Neural progenitor cell (in vitro differentiated cells): ENCODE measurements around a stretch of chr10.

DNA sequence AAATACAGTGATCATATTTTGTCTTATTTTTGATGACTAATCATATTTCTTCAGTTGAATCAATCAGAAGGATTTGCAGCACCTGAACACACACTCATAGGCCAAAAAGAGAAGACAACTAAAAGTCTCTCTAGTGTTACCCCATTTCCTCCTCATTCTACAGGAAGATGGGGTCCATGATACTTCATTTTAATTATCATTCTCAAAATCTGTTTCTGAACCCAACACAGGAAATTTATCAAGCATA, 8.7 kb upstream of the ATAD1 start:
- RAMPAGE, long total RNA, result no peak

DNA sequence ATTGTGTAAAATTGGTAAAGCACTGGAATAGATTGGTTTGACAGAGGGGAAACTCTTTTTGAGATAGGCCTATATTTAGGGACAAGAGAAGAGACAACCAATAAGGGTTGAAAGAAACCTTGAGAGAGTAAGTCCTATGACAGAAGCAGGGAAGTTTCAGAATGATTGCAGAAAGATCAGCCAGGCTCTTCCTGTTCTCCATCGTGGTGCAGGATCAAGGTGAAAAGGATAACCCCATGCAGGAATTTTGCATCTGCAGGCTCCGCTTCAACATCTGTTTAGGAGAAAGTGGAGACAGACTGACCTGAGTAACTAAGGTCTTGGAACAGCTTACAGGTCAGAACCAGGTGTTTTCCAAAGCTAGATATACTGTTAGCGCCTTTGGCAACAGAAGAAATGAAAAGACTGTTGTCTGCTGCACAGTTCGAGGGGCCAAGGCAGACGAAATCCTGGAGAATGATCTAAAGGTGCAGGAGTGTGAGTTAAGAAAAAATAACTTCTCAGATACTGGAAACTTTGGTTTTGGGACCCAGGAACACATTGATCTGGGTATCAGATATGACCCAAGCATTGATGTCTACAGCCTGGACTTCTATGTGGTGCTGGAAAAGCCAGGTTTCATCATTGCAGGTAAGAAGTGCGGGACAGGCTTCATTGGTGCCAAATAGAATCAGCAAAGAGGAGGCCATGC, 82.0 kb downstream of the PTEN start:
- RAMPAGE, long total RNA, result no peak

GRCh38 chr10:88067591-88068307, 204.3 kb downstream of the PTEN start:
- RAMPAGE, long total RNA, result no peak

- RAMPAGE, long total RNA, result no peak
Measured at GRCh38 chr10:88255943-88256919, 326.9 kb downstream of the RNLS start.

GRCh38 chr10:88270842-88271244, 312.3 kb downstream of the RNLS start:
- RAMPAGE, long total RNA, result no peak

DNA sequence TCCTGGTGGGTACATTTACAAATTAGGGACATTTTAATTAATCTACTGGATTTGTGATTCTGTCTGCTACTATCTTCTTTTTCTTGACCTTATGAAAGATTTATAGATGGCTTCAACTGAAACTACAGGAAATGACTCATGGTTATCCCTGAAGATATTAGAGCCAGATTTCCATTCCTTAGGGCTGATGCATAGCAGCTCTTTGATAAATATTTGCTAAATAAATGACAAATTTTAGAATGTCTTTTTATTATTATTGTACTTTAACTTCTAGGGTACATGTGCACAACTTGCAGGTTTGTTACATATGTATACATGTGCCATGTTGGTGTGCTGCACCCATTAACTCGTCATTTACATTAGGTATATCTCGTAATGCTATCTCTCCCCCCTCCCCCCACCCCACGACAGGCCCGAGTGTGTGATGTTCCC, 2.6 kb downstream of the STAMBPL1 start:
- RAMPAGE, long total RNA, result no peak

DNA sequence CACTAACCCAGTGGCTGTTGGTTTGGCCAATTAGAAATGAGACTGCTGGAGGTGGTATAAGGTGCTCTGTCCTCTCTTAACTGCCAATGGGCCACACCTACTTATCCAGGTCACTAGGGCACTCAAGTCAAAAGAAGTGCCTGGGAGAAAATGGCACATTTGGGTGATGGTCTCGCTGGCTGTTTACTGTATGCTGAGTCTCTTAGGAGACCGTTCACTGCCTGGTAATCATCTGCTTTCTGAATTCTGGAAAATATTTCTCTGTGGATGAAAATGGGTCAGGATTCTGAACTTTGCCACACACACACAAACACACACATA, 16.4 kb downstream of the STAMBPL1 start:
- RAMPAGE, long total RNA, result no peak

DNA sequence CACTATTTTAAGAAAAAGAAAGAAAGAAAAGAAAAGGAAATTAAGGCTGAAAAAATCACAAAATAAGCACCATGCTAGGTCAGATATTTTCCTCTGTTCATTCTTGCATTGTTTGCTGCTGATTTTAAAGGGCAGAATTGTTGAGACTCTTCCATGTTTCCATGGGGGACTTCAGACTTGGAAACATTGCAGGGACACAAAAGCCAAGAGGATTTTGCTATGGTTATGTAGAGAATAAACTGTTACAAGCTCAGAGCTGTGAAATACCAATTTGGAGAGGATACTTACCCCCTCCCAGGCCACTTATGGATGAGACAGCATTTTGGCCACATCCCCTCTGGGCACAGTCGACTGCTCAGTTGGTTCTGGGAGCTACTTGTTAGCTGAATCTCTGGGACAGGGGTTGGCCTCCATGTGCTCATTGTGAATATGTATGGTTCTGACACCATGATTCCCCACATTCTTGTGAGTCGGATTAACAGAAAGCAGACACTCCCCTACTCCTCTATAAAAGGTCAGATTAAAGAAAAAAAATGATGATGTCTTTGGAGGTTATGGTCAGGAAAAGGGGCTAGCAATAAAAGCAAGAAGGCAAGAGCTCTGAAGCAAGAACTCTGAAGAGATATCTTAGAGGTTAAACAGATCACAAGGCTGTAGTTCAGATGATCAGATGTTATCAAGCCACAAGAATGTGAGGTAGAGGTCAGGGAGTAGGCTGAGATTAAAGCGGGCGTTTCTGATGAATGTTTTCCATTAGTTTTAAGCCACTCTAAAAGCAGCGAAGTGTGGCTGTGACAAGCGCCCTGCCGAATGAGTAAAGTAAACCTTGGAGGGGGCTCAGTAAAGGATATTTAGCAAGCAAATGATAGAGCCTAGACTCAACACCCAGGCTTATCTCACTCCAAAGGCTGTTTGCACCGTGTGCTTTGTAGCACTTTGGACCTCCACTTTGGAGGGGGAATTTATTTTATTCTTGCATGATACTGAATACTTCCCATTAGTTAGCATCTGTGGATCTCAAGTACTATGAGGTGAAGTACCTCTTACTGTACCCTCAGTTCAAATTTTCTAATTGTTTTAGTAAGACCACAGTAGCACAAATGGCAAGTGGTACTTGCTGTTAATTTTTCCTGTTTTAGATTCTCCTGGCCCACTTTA, 17.2 kb downstream of the STAMBPL1 start:
- RAMPAGE, long total RNA, result no peak

- RAMPAGE, long total RNA, result no peak
Measured at GRCh38 chr10:88903917-88904356, 23.9 kb downstream of the STAMBPL1 start.

- RAMPAGE, long total RNA, result no peak
Measured at GRCh38 chr10:88912260-88912792, 32.3 kb downstream of the STAMBPL1 start.

DNA sequence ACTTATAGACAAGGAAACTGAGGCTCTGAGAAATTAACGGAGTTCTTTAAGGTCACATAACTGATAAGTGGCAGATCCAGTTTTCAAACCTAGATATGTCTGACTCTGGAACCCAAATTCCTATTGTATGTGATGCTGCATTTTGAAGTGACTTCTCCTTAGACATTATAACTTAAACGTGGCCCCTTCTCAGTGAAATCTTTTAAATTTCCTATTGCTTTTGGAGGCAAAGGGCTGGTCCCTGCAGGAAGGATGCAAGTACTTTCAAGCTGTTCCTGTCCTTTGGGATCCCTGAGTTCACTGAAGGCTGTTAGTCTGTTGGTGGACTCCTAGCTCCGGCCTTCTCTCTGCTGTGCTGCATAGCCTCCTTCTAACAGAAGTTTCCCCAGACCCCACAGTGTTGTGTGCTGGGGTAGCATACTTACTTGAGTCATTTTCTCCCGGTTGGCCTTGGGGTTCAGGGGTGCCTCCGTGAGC, 9.2 kb downstream of the ACTA2 start:
- RAMPAGE, long total RNA, result no peak

DNA sequence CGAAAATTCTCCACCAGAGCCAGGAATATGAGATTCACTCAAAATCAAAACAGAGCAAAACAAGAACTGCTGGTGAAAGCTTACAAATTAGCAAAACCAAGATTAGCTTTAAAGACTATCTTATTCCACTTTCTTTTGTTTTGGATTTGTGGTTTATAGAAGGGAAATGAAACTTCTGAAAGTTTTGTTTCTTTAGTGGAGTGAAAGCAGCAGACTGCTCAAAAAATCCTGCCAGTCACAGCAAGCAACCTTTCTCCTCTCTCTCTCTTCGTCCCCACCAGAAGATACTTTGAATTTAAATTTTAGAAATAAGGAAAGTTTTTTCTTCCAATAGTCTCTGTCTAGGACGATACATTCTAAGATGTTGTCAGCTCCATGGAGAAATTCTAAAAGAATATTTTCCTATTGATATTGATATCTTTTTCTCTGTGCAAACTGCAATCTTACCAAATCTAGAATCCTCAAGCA, 7.7 kb downstream of the ACTA2 start:
- RAMPAGE, long total RNA, result no peak

- RAMPAGE, long total RNA, result no peak
Measured at GRCh38 chr10:88980675-88981284, 9.8 kb upstream of the FAS start.

DNA sequence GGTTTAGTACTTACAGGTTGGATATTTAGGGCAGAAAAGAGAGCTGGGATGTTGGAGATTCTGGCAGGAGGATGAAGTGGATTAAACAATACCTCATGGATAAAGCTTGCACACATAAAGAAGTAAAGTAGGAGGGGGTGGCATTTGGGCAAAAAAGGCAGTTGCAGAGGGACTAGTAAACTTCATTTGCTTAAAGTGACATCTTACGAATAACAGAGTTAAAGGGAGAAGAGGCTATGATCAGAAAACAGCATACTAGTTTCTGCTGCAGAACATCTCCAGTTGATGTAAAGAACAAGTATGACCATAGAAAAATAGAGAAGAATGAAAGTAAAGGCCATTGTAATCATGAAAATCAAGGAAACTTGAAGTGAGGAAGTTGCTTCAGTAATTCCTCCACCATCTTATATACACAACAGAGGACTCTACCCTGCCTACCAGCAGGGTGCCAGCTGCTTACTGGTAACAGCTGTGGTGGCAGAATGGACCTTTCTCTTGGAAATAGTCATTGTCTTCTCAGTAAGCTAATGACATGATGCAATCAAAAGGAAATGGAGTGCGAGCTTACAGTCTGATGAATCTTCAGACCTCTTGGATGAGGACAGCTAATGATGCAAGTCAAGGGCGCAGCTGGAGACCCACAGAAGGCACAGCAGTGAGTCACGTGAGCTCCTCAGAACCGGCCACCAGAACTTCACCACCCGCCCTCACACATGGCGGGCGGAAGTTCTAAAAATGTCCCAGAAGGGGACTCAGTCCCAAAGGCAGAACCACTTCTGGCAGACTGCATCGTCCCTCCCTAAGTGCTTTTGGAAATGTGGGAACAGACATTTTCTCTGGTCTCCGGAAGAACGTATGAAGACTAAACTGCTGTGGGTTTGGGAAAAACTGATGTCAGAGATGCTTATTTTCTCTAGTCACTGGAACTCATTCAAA, 96.1 kb downstream of the FAS start:
- RAMPAGE, long total RNA, result no peak

- RAMPAGE, long total RNA, result no peak
Measured at GRCh38 chr10:89248887-89249629, 2.5 kb downstream of the LIPA start.

DNA sequence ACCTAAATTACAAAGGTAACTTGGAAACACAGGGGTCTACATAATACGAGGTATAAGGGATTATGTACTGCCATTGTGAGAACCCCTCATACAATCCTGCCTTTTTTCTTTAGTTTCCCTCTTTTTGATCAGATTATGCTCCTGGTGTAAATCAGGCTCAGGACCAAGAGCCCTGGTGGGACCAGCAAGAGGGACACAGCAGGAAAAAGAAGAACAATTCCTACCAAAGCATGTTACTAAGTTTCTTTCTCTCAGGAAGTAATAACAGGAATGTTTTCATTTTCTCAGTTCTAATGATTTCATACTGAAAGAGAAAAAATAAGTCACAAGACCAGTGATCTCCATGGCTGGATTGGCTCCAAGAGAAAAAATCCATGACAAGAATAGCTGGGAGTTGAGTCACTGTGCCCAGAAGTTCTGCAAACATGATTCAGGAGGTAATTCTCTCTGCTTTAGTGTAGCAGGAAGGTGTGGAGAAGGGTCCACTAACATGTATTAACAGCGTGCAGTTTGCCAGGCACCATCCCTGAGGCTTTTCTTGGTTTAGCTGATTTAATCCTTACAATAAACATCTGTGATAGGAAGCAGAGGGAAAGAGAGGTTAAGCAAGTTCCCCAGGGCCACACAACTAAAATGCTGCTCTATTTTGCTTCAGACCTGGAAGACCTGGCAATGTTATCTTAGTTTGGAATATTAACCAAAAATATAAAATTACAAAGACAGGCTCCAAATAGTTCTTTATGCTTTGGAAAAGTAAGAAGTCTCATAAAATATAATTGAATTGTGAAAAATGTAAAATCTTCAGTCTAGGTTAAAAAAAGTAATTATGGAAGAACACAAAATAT, 23.7 kb upstream of the IFIT2 start:
- RAMPAGE, long total RNA, result no peak

DNA sequence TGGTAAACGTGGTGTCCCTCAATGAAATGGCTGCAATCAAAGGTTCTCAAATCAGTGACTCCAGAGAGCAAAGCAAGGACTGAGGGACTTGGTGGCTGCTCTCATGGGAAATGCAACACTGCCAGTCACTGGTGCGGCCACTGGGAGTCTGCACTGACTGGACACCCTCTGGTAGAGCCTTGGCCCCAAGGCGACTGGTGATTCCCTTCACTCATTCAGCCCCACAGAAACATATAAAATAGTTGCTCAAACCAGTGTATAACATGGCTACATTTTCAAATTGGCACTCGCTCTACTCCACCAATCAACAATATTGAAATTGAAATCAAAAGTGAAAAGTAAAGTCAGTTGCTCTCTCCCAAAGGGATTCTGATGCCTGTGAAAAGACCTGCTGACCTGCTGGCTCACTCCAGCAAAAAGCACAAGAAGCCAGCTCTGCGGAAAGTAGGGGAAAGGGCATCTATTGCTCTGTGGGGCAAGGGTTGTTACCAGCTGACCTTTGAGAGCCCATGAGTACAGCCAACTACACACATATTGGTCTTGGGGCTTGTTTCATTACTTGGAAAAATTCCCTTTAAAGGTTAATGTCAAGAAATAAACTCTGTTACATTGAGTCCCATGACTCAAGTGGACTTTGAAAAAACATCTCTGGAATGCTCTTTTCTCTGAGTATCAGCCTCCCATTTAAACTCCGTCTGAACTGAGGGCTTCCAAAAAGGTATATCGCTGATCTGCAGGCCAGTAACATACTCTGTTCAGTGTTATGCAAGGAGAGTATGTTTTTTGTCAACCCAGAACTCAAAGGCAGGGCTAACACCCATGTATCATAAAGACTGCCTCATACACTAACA, 53.4 kb downstream of the PANK1 start:
- RAMPAGE, long total RNA, result no peak

DNA sequence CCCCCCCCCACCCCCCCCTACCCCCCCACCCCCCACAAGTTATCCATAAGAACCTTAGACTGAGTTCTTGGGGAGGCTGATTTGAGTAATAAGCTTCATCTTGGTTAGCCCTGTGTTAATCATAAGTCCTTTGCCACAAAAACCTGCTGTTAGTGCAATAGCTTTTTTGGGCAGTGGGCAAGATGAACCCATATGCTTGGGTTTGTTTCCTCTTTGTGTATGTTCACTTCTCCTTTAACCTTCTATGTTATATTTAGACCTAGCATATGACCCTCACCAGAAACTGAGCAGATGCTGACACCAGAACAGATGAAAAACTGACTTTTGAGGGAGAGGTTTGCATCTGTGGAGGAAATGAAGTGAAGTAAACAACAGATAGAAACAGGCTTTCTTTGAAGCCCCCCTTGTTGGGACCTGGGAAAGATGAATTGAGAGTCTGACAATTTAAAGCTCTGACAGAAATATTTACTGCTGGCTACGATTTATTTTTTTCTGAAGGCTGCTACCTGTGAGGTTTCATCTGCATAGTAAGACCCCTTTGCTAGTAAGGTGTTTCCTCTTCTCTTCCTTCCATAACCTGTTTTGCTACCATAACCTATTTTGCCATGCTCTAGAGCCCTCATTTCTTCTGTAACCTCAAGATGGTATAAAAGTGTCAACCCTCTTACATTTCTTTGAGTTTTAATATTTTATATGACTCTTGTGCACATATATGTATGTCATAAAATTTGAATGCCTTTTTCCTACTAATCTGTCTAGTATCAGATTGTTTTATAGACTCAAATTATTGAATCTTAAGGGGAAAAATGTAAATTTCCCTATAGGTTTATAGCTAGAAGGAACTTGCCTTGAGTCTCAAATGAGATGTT, 187.5 kb downstream of the KIF20B start:
- RAMPAGE, long total RNA, result no peak

DNA sequence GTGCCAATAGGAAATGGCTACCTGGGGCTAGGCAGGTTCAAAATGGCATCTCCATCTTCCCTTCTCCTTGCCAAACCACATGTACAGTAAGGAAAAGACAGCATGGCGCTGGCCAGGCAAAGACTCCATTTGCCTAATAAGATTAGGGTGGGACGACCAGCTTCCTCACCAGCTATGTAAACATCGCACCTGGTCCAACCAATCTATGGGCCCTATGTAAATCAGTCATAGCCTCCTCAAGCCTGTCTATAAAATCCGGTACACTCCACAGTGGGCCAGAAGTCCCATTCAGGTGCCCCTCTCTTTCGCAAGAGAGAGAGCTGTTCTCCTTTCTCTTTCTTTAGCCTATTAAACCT, 44.2 kb downstream of the HTR7 start:
- RAMPAGE, long total RNA, result no peak

GRCh38 chr10:90911671-90911987, 9.3 kb downstream of the ANKRD1 start:
- RAMPAGE, long total RNA, result no peak